ENCODE data around the genes BPIFB2, BPIFA1, BPIFB1 and GGT7.

DNA sequence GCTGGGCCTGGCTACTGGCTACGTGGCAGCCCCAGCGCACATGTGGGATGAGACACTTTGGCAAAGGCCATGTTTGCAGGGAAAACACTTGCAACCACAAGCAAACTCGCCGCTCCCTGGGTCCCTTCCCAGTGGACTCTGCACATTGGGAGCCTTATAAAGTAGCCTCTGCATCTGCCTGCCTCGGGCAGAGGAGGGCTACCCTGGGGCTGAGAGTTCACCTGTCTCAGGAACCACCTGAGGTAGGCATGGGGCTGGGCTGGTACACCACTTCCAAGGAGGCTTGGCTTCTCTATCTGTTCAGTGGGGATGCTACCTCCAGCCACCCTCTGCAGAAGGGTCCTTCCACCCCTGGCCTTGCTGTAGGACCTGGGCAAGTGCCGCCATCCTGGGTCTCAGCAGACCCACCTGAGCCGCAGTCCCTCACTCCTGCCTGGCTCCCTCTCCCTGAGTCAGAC is at the start of gene BPIFB2:
Gene BPIFB2, plus strand, starts transcription at position 186 of the 458 bp plus-strand sequence.
- PRO-cap = no peak

DNA sequence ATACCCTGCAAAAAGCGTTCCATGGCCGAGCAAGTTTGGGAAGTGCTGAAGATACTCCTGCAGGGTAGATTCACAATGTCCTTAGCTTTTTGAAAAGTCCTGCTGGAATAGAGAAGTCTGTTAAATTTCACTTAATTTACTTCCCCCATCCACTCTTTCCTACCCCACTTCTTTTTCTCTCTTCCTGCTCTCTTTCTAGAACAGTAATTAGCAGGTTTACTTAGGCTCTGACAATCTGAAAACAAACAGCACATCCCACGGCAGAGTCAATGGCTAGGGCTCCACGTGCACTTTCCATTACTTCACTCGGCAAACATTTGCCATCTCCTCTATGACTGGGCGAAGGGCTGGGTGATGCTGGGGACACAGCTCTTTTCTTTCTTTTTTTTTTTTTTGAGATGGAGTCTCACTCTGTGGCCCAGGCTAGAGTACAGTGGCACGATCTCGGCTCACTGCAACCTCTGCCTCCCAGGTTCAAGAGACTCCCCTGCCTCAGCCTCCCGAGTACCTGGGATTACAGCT is 26.6 kb downstream of the BPIFB4 start:
- PRO-cap = no peak

- PRO-cap = no peak
These were observed 272 bp upstream of the BPIFA2 start for GRCh38 chr20:33167682-33168091.

- PRO-cap = no peak
These were observed at the start of gene BPIFA1 for GRCh38 chr20:33235864-33236247. Gene BPIFA1 (plus strand): TSS chr20:33235996.

DNA sequence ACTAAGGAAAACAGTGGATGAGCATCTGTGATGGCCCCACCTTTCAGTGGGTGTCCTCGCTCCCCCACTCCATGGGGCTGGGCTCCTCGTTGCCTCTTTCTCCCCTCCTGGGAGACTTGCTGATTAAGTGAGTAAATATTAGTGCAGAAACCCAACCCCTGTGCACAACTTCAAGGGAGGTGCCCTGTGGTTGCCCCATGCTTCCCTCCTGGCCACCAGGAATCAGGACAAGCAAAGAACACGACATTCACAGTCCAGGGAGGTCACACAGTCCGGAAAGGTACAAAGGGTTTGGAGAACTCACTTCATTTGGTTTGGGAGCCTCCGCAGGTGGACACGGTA is 9.7 kb upstream of the BPIFB1 start:
- PRO-cap = no peak

DNA sequence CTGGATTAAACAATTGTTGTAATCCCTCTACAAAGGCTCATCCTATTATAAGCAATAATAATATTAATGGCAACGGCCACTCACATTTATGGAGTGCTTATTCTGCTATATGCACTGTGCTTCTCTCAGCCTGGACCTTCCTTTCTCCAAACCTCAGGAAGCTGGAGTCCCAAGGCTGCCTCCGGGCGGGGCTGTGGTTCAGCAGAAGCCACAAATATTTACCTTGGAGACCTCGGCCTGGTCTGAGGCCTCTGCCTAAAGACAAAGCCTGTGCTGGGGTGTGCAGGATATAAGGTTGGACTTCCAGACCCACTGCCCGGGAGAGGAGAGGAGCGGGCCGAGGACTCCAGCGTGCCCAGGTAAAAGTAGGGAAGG is at the start of gene BPIFB1:
Gene BPIFB1, plus strand, starts transcription at position 319 of the 375 bp plus-strand sequence.
- PRO-cap = no peak

DNA sequence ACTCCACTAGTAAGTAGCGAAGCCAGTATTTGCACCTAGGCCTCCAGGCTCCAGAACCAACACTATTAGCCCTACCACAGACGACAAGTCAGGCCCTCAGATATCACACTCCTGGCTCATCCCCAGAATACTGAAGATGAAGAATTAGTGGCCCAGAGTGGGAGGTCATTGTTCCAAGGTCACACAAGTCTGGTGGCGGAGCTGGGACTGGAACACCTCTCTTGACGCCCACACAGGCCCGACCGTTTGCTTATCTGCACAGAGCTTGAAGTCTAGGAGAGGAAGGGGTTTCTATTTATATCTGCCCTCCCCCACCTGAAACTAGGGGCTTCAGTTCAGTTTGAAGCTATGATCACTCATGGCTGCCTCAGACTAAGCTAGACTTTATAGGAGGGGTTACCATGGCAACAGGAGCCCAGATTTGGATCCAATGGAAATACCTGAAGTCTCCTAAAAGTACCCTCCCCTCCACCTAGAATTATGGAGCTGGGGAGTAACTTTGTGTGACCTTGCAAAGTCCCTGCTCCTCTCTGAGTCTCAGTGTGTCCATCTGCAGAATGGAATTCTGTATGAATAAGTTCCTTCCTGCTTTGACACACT is 2.2 kb downstream of the SNTA1 start:
- PRO-cap = no peak

DNA sequence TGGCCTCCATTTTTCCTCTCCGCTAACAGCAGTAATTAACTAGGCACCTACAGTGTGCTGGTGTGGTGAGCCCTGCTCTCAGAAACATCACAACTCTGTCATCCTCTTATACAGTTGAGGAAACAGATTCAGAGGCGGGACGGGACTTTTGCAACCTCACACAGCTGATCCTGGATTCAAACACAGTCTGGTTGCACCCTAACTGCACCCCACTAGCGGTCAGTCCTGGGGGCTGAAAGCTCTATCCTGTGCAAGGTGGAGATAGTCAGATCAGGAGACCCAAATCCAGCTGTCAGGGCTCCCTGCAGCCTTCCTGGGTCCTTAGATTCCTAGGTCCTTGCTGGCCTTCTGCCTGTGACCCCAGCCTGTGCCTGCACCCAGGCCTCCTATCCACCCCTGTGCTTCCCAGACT is 1.1 kb downstream of the SNTA1 start:
- PRO-cap = no peak

- PRO-cap = bidirectional peak, plus-strand start at chr20:33562360, minus-strand start at chr20:33562170
These were observed 72.2 kb downstream of the CBFA2T2 start for GRCh38 chr20:33561950-33562630.

- PRO-cap = no peak
These were observed 13.0 kb upstream of the C20orf144 start for GRCh38 chr20:33648985-33649726.

DNA sequence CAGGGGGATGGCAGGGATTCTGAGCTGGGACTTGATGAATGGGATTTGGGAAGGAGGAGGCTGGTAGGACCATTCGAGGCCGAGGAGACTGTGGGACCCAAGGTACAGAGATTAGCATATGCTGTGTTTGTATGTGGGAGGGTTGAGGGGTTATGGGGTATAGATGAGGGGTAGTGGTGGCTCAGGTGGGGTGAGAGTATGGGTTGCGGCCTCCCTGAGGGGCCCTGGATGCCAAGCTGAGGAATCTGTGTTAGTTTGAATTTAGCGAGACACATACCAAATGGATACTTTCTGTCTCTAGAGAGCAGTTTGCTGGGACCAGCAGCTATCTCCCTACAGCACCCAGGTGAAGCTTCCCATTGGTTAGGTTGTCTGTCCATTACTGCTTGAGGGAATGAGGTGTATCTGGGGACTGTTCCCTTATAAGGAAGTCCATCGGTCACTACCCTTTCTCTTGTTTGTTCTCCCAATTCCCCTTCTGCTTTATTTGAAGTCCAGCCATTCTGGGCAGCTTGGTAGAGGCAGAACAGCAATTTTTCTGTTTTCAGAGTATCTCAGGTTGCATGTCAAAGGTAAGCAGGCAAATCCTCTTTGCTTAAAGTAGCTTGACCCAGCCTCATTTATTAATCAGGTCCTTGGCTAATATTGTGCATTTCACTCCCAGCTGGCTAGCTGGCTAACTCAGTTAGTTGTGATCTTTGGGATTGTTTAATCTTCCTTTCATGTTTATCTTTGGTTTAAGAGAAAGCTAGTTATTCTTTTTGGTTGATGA is 15.3 kb downstream of the CHMP4B start:
- PRO-cap = no peak

DNA sequence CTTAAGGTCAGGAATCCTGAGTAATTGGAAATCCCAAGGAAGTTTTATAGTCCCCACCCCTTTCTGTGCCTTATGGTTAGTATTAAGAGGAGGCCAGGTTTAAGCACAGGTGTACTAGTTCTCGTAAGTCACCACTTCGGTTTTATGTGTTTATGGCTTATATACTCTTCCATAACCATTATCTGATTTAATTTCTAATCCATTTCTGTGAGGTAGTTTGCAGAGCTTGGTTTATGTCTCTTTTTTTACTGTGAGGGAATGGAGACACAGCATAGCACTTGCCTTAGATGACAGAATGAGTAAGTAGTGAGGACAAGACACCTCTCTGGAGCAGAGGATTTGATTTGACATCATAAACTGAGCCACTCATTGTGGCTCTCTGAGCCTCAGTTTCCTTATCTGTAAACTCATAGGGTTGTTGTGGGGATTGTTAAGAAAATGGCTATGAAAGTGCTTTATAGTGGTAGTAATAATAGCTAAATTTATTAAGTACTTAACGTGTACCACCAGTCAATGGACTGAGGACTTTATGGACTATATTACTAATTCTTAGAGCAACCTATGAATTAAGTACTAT is 2.3 kb downstream of the RALY start:
- PRO-cap = bidirectional peak, plus-strand start at position 293 of the sequence, minus-strand start at position 133 of the sequence

DNA sequence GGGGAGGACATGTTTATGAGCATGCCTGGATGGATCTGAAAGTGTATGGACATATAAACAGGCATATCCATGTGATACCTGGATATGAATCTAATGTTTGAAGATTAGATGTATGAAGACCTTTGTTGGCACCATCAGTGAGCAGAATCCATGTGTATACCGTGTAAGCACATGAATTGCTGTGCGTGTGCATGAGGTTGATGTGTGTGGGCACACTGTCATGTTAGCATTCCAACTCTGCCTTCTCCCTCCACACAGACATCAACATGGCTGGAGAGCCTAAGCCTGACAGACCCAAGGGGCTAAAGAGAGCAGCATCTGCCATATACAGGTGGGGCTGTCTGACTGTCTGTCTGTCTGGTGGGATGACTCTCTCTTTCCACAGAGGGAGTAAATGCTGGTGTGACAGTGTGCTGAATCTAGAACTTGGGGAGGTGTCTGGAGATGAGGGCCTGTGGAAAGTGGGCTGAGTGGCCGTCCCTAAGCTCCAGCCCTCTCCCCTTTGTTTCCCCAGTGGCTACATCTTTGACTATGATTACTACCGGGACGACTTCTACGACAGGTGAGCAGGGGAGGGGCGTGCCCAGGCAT is 38.6 kb downstream of the EIF2S2 start:
- PRO-cap = no peak

- PRO-cap = no peak
These were observed 28.0 kb downstream of the TP53INP2 start for GRCh38 chr20:34731975-34732718.

- PRO-cap = no peak
These were observed 38.8 kb downstream of the TP53INP2 start for GRCh38 chr20:34742781-34743561.

DNA sequence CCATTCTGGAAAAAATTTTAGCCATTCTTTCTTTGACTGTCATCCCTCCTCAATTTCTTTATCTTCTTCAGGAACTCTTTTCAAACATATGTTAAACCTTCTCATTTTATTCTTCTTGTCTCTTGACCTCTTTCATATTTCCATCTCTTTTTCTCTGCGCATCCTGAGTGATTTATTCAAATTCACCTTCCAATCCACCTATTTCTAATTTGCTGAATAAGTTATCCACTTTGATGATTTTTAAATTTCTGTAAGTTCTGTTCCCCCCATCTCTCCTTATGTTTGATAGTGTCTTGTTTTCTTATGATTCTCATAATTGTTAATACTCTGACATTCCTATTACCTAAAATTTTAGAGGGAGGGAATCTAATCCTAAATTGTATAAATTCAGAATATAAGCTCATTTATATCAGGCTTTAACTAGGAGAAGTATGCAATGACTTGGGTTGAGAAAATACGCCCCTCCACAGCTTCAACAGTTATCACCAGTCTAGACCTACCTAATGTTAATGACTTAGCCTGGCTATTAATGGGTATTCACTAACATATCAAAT is 59.1 kb downstream of the TP53INP2 start:
- PRO-cap = no peak

DNA sequence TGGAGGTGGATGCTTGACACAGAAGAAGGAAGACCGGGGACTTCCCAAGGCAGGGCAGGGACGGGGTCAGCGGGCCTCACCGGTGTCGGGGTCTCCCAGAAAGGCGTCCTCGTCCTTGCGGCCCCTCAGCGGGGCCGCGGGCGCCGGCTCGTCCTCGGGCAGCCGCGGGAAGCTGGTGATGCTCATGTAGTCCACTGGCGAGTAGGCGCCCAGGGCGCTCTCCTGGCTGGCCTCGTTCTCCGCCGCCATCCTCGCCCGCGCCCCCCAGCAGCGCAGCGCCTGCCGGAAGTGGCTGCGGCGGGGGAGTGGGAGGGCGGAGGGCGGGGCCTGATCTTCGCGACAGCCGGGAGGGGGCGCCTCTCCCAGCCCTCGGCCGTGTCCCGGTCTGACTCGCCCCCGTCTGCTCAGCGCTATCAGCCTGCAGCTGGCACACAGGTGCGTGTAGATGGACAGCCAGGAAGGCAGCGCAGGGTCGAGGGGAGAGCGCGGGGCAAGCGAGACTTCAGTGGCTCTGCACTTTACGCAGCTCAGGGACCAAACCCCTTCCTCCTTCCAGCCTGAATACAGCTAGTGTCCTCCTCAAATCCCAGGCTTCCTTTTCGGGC is at the start of gene GGT7:
Gene GGT7, minus strand, starts transcription at position 290 of the 605 bp plus-strand sequence.
- PRO-cap = bidirectional peak, plus-strand start at position 376 of the sequence, minus-strand start at position 263 of the sequence

GRCh38 chr20:34873981-34874406 is 1.3 kb upstream of the GGT7 start:
- PRO-cap = unidirectional peak, plus-strand start at chr20:34874299

DNA sequence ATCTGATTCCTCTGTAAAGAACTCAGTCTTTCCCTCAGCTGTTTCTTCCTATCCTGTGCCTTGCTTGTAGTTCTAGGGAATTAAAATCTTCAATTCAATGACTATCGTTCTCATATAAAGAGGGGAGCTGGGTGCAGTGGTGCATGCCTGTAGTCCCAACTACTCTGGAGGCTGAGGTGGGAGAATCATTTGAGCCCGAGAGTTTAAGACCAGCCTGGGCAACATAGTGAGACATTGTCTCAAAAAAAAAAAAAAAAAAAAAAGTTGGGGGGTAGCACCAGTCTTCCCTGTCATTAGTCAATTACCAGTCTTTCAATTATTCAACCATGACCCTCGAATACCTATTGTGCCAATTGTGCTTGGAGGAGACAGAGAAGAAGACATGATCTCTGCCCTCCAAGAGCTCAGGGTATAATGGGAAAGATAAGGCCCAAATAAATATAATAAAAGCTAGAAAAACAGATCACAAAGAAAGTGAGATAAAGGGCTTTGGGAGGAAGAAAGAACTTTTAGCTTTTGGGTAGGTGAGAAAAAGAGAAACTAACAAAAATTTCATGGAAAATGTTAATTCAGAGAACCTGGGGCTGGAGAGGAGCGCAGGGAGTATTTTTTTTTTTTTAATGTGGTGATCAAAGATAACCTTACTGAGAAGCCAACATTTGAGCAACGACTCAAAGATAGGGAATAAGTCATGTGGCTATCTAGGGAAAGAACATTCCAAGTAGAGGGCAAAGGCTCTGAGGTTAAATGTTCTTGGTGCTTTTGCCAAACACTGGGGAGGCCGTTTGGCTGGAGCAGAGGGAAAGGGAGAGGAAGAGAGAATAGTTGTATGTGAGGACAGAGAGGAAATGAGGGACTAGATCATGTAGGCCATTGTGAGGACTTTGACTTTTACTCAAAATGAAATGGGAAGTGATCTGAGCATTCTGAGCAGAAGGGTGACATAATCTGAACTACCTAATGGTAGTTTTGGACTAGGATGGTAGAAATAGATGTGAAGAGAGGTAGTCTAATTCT is 27.5 kb downstream of the ACSS2 start:
- PRO-cap = no peak

GRCh38 chr20:34940128-34940471 is 15.5 kb downstream of the GSS start:
- PRO-cap = no peak

Data from rectum (tissue), 1 donor.